Duodenum (tissue), 1 donor: ENCODE results near the genes OR13C8 and SLC44A1.

DNA sequence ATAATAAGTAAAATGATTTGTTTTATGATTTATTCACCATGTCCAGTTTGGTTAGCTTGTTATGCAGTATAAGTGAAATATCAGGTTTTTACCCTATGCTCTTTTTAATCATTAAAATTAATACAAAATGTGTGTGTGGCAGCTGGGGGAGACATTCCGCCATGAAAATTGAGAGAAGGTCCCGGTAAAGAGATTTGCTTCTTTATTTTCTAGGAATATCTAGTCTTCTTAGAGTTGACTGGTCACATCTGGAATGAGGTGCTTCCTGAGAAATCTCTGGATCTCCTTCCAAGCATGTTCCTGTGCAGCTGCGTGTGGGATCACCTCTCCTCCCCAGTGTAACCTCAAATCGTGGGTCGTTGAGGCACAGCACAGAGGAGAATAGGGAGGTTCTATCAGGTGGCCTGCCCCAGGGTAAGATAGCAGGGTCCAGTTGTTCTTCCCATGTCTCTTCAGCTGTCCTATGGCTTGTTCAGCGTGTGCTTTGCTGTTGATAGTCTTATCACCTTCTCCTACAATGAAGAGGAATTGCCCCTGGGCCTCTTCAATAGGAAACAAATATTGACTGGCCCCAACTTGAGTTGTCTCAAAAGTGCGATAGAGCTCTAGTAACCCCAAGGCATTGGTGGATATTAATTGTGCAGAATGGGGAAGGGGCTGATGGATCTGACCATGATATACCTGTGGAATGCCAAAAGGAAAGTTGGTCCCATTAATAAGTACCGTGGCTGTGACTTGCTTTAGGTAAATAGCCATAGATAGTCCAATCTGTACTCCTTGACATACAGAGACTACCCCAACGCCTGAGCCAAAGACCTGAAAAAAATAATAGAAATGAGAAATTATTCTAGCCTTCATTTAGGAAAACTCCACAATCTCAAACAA is 22.4 kb downstream of the BAAT start:
- PRO-cap: no peak

GRCh38 chr9:101424369-101425301 is 10.9 kb downstream of the ALDOB start:
- PRO-cap: no peak

DNA sequence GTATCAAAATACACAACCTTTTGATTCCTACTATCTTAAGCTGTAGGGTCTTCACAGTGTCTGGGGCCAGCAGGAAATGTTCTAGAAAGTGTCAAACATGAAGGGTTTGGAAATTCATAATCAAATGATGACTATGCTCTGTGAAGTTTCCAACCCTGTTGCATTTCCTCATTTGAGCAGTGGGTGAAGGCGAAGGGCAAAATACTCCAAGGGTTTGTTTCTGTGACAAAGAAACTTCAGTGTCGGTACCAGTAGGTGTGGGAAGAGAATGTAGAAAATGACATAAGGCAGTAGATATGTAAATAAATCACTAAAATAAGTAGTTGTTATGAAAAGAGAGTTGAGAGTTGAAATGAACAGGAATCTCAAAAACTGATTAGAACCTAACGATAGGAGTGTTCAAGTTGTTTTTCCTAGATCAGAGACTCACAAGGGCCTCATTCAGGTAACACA is 542 bp downstream of the ALDOB start:
- PRO-cap: unidirectional peak, plus-strand start at position 179 of the sequence

GRCh38 chr9:101442193-101442952 is 6.8 kb upstream of the ALDOB start:
- PRO-cap: bidirectional peak, plus-strand start at chr9:101442705, minus-strand start at chr9:101442528

GRCh38 chr9:101706315-101706853 is 32.1 kb downstream of the GRIN3A start:
- PRO-cap: no peak

- PRO-cap: no peak
These were observed at the start of gene OR13C8 for GRCh38 chr9:104568912-104569350. TSS of gene OR13C8 (plus strand) at chr9:104569168.

DNA sequence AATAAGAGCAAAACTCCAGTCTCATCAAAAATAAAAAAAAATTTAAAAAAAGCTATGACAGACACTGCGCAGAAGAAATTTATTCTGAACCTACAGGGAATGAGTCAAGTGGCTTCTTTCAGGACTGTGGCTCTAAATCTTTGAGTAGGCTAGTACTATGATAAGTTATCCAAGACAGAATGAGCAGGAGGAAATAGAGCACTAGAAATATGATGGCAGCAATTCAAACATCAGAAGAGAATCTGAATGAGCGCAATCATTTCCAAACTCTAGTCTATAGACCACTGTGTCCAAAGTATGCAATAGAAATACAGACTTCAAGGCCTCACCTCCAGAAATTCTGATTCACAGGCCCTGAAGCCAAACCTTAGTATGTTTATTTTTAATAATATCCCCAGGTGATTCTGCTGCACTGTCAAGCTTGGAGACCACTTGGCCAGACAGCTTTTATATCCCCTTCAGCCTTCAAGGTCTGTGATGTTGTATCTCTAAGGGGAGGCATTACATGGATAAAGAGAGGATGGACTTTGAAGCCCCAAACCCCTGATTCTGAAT is 51.1 kb downstream of the NIPSNAP3B start:
- PRO-cap: no peak

- PRO-cap: no peak
These were observed 67.6 kb downstream of the ABCA1 start for GRCh38 chr9:104860241-104860816.

DNA sequence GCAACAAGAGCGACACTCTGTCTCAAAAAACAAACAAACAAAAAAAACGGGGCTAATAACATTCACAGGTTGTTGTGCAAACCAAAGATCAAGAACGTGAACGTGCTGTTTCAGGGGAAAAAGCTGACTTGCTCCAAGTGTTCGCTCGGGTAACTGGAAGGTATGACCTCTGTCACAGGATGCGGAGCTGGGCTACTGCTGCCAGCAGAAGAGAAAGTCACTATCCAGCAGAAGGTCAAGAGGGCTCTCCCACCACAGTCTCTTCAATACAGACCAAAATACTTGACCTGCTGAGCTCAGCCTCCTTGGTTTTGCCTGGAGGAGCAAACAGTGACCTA is 59.7 kb downstream of the ABCA1 start:
- PRO-cap: no peak

DNA sequence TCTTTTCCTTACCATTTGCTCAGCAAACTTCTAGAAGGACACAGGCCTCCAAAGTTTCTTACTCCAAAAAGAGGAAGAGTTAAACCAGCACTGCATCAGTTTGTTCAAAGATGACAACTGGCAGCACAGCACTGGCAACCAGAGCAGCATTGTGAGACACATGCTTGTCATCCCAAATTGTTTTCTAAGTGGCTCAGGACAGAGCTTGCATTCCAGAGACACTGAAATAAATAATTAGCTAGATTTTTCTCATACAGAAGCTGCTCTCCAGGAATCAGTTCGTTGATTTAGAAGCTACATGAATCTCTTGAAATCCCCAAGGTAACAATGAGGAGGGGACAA is 22.5 kb downstream of the ABCA1 start:
- PRO-cap: no peak

GRCh38 chr9:104906368-104907235 is 21.4 kb downstream of the ABCA1 start:
- PRO-cap: no peak

DNA sequence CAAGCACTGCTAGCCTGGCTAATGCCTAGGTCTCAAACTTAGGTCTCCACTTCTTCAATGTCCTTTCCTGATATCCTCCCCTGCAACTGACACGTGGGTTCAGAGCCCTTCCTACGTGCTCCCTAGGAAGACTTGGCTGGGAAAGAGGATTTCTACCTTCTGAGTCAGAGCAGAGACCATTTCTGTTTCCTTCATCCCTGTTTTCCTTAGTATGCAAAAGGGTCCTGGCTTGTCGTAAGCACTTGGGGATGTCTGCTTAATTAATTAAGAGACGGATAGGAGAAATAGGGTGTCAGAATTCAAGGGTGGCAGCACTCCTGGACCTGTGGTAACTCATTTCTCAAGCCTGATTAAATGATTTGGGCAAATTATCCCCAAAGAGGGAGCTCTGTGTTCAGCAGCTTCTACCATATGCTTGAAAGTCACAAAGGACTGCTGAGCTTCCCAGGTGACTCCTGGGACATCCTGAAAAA is 20.7 kb downstream of the ABCA1 start:
- PRO-cap: no peak

DNA sequence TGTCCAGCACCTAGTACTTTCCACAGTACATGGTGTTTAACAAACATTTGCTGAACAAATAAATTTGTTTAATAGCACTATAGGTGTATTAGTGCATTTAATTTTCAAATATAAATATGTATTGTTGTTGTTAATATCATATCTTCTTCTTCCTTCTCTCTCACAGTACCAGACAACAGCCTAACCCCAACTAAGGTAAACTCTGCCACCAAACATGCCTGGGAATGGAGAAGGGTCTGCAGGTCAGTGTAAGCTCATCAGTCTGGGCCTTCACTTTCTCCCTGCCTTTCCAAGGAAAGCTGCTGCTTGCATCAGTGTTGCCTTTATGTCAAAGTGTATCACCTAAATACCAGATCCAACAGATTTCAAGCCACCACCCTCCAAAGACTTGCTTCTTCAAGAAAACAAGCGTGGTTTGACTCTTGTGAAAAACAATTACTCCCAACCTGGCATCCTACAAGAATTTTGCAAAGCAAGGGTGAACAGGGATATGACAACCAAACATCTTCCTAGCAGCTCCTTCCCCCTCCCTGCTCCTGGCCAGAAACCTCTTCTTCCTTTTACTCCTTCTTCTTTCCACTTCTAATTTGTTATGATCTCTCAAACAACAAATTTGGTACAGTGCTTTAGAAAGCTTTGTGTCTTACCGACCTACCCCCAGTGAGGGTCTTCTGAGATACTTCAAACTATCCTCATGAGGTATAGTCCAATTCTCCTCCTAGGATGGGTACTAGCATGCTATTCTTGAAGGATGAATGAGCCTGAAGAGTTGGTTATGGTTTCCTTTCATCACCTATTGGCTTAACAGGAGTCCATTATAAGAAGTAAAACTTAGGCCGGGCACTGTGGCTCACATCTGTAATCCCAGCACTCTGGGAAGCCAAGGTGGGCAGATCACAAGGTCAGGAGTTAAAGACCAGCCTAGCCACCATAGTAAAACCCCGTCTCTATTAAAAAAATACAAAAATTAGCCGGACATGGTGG is 9.2 kb downstream of the ABCA1 start:
- PRO-cap: no peak

DNA sequence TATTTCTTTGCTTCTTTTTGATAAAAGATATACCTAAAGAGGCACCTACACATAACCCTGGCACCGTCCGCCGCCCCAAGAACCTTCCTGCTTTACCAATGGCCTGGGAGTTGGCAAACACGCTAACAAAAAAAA is 1.8 kb downstream of the ABCA1 start:
- PRO-cap: no peak

GRCh38 chr9:105243998-105245252 is at the start of gene SLC44A1:
TSS of gene SLC44A1 (plus strand) at chr9:105244651.
- PRO-cap: bidirectional peak, plus-strand start at chr9:105244657, minus-strand start at chr9:105244367; bidirectional peak, plus-strand start at chr9:105244896, minus-strand start at chr9:105244870; bidirectional peak, plus-strand start at chr9:105245291, minus-strand start at chr9:105245102

DNA sequence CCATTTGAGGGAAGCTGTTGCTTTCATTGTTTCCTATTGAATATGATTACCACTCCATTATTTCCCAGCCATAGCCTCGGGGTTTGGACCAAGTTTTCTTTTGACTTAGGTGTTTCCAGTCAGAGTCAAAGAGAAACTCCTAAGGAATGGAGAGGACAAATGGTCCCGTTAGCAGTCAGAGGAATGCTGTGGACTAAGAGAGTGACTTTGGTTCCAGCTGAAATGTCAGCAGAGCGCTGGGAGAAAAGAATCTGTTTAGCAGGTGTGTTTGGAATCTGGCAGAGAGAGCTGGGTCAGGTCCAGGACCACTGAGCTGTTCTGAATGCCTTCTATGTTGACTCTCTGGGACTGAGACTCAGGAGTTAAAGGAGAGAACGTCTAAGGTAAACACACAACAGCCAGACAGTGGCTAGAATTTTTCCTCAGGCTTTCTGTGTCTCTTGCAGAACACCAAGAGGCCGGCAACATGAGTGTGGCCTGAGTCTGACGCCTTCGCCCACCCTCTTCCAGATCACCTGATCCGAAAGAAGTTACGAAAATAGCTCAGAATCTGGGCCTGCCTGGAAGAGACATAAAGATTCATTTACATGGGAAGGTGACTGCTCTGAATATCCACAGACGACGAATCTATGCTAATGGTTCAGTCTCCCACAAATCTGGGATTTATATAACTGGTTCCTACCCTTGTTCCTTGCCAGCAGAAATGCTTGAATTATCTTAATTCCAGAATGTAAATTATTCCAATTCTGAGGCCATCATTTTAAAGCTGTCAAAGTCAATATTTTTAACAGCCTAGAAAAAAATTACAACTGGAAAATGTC is 107.2 kb upstream of the ZNF462 start:
- PRO-cap: no peak

GRCh38 chr9:106880746-106881142 is 17.8 kb downstream of the ZNF462 start:
- PRO-cap: no peak

DNA sequence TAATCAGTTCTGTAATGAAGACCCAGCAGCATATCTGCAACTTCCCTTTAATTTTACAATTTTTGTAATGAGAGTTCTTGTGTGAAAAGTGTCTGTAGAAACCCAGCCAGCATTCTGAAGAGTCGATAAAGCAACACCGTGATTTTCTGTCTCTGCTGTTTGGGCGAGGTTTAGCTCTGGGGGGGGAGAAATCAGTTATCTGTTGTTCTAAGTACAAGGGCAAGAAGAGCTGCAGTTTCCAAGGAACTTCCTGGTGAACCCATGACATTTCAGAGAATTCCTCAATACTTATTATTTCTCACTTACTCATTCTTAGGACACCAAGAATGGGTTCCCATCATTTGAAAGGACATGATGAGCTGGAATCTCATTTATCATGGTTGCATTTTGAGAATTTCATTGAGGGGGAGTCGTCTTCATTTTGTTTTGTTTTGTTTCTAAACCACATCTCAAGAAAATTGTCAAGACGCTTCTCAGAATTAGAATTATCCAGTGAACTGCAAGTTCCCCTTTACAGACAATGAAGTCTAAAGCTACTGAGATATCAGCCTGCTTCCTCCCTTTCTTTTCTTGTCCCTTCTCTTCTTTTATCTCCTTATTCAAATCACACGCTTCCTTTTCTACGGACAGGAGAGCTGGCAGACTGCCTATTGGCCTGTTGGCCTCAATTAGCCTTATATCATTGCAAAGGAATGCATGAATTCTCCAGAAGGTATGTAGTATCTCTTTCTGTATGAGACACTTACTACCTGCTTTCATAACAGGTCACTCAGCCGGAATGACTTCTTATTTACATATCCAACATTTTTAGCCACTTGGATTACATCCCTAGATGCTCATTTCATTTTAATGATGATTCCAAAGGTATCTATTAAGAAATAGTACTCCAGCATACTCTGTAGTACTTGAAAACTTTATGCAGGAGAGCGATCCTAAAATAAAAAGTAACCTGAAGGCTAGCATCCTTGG is 53.7 kb downstream of the ZNF462 start:
- PRO-cap: no peak

DNA sequence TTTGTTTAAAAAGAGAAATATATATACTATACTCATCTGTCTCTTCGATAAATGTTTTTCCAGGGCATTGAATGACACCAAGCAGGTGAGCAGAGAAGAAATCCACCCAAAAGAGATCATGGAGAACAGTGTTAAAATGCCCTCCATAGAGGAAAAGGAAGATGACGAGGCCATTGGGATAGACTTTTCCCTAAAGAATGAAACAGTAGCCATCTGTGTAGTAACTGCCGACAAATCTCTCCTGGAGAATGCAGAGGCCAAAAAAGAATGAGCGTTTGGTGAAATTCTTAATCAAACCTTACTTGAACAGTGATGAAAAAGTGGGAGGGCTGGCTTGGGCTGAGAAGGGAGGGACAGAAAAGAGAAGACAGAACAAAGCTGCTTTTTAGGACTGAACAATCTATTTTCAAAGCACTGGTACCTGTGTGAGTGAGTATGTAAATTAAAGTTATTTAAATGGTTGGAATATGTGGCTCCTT is 147.8 kb downstream of the ZNF462 start:
- PRO-cap: no peak

GRCh38 chr9:107269623-107270118 is 13.4 kb upstream of the RAD23B start:
- PRO-cap: no peak